Measurements from ENCODE around the gene SULF2.

- RRBS: no CpG with 5 or more reads among the region's 10 CpGs
These were observed 75.4 kb downstream of the ZMYND8 start for GRCh38 chr20:47280688-47281842.

DNA sequence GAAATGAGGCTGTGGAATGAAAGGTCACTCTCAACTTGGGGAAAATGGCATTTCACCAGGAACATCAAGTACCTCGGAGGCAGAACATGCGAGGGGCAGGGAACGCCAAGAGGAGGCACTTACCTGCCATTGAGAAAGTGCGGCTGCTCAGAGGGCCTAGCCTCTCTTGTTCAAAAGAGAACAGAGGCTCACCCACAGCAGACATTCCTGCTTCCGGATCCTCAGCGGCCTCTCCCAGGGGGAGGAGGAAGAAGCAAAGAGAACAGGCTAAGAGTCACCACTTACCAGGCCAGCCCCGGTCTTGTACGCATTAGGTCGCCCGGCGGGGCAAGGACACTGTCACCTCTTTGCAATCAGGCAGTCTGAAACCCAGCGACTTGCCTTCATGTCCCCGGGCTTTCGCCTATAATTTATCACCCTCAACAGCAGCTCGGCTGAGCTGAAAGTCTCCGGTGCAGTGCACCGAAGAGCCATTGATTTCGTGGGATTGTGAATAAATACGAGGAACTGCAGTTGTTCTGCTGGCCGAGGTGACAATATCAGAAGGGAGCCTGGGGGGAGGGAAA lies 37.6 kb downstream of the ZMYND8 start:
- RRBS: 26% methylated on average over 9 of the region's 20 CpGs

- RRBS: no CpG with 5 or more reads among the region's 3 CpGs
These were observed 712 bp upstream of the NCOA3 start for GRCh38 chr20:47500967-47501382.

- RRBS: no CpG with 5 or more reads among the region's 20 CpGs
These were observed 1.1 kb downstream of the NCOA3 start for GRCh38 chr20:47502575-47503469.

- RRBS: 96% methylated on average over 6 of the region's 15 CpGs
These were observed 48.4 kb downstream of the SULF2 start for GRCh38 chr20:47736875-47737271.

DNA sequence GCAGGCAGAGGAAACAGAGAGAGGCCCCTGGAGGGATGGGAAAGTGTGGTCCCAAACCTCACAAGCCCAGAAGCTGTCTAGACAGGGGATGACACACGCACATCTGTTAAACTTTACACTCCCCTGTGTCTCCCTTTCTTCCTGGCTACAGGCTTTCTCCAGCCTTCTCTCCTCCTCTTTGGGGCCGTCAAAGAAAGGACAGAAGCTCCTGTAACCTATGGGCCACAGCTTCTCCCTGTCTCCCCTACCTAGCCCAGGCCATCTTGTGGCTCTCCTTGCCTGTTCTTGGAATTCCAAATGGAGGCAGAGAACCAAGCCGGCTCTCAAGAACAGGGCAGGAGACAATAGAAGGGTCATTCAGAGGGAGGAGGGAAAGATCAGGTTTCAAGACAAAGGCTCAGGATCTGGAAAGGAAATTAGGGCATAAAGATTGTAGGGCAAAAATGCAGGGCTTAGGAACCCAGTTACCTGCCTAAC lies 19.2 kb downstream of the SULF2 start:
- RRBS: no CpG with 5 or more reads among the region's 3 CpGs

DNA sequence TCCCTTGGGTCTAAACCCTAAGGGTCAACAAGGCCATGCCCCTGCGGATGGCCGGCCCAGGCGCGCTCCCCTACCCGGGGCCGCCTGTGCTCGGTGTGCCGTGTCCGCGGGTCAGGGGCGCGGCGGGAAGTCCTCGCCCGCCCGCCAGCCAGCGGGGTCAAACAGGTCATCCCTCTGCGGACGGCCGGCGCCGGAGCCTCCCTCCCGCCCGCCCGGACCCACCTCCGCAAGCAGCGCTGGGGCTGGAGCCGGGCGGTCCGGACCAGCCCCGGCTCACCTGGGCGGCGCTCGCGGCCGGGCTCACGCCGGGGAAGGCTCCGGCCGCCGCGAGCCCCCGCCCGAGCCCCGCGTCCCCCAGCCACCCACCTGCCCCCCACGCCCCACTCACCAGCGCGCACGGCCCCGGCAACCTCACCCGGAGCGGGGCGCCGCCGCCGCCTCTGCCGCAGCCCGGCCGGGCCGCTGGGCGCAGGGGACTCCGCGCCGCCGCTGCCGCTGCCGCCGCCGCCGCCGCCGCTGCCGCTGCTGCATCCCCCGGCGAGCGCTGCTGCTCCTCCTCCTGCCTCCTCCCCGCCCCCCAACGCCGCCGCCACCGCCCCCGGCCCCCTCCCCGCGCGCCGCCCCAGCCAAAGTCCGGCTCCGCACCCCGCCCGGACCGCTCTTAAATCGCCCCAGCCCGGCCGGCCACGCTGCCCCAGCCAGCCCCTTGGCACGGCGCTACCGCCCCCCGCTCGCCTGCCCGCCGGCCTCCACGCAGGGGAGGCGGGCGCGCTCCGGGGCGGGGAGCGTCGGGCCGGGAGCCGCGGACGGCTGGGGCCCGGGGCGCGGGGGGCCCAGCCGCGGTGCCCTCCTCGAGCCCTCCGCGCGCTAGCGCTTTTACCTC lies at the start of gene SULF2:
SULF2 (minus strand) TSS at position 527 of the 883 bp plus-strand sequence.
- RRBS: 3% methylated on average over 83 of the region's 125 CpGs

DNA sequence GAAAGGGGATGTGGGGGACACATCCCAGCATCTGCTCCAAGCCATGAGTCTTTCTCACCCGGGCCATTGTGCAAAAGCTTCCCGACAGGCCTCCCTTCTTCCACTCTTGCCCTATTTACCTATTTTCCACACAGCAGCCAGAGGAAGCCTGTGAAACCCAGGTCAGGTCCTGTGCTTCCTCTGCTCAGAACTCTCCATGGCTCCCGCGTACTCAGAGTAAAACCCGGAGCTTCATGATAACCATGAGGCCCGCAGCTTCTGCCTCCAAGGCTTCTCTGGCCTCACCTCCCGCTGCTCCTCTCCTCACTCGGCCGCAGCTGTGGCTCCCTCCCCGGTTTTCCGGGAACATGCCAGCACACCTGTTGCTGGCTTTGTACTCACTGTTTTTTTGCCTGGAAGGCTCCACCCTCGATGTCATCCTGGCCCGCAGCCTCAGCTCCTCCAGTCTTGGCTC lies 57.5 kb upstream of the SULF2 start:
- RRBS: no CpG with 5 or more reads among the region's 13 CpGs

GRCh38 chr20:47858136-47858592 lies 72.9 kb upstream of the SULF2 start:
- RRBS: no CpG with 5 or more reads among the region's 8 CpGs

- RRBS: 91% methylated on average over 2 of the region's 22 CpGs
These were observed 165.3 kb upstream of the SULF2 start for GRCh38 chr20:47950461-47951119.

DNA sequence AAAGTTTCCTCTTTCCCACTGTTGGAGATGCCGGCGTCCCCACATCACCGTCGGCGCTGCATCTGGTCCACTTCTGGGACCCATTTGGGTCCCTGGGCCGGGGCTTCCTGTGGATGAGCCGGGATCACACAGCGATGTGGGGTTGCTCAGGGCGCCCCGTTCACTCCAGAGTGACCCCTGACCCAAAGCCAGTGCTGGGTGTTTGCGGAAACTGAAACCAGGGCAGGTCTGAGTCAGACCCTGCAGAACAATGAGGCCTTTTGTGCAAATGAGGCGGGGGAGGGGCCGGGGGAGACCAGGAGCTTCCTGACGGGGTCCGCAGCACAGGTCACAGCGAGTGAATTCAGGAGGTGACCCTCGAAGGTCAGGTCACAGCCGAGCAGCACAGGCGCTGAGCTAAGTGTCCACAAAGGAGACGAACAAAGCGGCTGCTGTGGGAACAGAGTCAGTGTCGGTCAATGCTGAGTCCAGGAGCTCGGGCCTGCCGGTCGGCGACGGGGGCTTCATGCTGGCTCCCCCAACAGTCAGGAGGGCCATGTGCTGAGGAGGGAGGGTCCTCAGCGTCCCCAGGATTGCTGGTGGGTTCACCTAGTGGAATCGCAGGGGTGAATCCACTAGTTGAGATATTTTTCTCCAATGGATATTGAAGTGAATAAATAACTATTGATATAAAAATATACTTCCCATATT lies 188.2 kb upstream of the SULF2 start:
- RRBS: no CpG with 5 or more reads among the region's 29 CpGs

GRCh38 chr20:48024947-48025576 lies 239.8 kb upstream of the SULF2 start:
- RRBS: no CpG with 5 or more reads among the region's 16 CpGs

DNA sequence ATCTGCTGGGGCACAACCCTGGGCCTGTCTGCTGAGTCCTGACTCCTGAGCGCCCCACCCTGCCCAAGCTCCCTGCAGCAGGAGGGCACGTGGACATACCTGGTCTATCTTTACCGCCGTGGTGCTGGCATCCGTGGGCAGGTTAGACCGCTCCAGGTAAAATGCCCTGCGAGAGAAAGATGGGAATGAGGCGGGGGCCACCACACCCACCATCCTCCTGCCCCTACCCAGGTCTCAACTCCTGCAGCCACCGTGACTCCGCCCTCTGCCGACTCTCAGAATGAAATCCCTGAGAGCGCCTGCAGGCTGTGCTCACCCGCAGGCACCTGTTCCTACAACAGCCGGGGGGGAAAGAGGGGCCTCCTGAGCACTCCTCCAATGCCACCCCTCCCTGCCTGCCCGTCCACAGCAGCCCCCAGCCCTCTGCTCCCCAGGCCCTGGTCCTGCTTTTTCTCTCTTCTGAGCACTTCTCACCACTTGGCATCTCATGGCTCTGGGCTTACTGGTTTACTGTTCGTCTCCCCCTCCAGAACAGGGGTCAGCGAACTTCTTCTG lies 197.1 kb downstream of the PREX1 start:
- RRBS: no CpG with 5 or more reads among the region's 17 CpGs

DNA sequence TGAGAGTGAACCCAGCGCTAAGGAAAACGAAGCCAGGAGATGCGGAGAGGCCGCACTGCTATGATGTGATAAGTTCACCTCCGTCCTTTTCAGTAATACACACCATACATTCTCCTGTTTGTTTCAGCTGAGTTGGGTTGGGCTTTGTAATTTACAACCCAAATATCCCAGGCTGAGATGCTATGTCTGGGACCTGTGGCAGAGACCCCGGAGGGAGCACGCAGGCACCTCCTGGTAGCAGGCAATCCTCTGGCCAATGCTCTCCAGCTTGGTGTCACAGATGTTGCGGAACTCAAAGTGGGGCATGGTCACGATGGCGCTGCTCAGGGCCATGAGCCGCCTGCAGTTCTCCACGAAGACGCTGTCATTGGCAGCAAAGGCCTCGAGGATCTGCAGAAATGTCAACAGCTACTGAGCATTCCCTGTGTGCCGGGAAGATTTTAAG lies 177.1 kb downstream of the PREX1 start:
- RRBS: no CpG with 5 or more reads among the region's 15 CpGs

- RRBS: no CpG with 5 or more reads among the region's 14 CpGs
These were observed 102.4 kb downstream of the PREX1 start for GRCh38 chr20:48724990-48726207.

DNA sequence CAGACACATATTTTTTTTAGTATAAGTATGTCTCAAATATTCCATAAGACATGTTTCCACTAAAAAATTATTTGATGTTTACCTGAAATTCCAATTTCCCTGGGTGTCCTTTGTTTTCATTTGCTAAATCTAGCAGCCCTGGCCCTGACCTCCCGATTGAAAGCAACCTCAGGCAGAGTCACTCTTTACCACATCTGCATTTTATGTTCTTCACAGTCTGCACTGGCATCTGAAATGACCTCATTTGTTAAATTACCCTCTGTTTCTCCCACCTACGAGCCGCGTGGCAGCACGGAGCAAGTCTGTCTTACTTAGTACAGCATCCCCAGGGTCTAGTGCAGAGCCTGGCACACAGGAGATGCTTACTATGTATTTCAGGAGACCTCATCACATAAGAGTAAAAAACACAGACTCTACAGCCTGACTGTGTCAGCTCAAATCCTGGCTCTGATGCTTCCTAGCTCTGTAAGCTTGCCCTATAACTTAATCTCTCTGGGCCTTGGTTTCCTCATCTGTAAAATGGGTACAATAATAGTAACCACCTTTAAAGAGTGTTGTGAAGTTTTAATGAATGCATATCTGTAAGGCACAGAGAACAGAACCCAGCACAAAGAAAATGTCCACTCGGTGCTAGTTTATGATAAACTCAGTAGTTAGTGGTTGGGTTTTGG lies 88.3 kb downstream of the PREX1 start:
- RRBS: no CpG with 5 or more reads among the region's 6 CpGs

DNA sequence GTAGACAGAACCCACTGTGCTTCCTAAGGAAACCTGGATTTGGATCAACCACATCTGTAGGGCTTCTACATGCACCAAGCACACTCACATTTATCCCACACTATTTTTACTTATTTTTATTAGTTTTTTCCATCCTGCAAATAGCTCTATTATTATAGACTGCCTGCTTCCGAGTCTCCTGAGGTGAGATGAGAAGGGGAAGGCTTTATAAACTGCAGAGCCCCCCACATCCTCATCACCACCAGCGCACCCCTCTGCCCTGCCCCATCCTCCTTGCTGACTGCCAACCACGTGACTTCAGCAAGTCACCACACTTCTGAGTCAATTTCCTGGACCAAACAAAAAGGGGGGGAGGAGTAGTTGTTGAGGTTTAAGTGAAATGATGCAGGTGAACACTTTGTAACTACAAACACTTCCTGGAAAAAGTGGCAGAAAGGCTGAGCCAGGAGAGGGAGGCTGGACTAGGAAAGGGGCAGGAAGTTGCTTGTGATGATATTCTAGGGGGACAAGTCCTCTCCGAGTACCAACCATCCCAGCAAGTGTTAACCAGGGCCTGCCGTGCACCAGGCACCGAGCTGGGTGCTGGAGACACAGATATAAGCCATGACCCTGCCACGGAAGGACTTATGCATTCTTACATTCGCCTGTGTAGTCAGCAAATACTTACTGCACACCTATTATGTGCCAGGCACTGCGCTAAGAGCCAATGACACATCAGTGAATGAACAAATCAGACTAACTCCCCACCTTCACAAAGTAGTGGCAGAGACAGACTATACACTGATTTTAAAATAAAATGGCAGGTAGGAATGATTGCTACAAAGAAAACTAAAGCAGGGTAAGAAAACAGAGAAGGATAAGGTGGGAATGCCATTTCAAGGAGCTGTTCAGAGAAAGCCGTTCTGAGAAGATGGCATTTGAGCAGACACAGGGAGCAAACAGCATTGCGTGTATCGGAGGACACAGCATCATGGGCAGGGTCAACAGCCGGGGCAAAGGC lies 67.3 kb downstream of the PREX1 start:
- RRBS: no CpG with 5 or more reads among the region's 13 CpGs

DNA sequence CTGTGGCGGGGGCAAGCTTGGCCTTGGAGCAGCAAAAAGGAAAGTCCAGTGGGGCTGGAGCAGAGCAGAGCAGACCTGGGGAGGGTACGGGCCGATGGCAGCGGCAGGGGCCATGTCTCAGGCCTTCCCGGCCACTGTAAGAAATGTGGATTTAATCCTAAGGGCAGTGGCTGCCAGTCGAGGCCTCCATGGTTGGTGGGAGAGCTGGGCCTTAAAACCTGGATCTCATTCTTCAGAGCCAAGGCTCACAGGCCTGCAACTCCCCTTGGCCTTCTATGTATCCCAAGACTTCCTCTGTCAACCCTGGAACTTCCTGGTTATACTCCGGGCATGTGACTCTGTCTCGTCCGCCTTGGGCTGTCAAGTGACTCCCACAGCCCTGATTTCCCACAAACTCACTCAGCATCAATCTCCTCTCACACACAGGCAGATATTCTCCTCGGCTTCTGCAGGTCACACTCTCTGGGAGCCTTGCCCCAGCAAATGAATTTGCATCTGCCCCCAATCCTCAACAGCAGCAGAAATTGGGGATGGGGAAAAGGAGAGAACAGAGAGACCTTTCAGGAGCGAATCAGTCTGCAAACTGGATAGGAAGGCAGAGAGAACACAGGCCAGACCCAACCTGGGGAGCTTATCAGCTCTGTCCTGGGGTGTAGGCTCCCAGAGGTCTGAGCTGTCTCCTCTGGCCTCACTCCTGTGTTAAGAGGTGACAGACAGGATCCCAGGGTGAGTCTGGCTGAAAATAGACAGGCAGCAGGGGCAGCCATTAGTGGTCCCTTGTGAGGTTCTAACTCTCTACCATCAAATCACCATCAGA lies 30.4 kb upstream of the PREX1 start:
- RRBS: no CpG with 5 or more reads among the region's 11 CpGs

DNA sequence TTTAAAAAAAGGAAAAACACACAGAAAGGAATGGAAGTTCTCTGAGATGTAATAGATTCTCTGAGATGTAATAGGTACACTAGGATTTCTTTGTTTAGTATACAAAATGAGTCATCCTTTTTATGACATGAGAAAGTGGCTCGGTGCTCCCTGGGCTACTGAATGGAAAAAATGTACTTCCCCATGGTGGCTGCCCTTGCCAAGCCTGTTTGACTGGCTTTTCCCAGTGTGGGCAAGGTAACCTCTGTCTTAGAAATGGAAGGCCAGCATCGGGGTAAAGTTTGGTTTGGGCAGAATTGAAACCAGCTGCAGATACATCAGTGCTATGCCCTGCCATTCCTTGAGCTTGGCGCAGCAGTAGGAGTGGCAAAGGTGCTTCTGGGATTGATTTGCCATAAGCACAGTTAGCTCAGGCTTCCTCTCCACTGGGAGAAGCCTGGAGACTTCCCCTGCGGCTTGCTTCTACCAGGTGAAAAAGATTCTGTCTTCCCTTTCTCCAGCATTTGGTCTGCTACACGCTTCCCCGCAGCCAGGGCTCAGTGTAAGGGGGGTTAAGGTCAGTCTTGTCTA lies 24.4 kb downstream of the ARFGEF2 start:
- RRBS: no CpG with 5 or more reads among the region's 6 CpGs

GRCh38 chr20:48953513-48953962 lies 32.0 kb downstream of the ARFGEF2 start:
- RRBS: no CpG with 5 or more reads among the region's 7 CpGs

Measured in mononuclear cell (primary cell).